ENCODE measurements around the gene RNF186.

GRCh38 chr1:19369758-19370233 lies 57.7 kb downstream of the SLC66A1 start:
- RRBS = no CpG with 5 or more reads among the region's 13 CpGs

- RRBS = no CpG with 5 or more reads among the region's 10 CpGs
Observed at GRCh38 chr1:19398363-19398898, 86.3 kb downstream of the SLC66A1 start.

DNA sequence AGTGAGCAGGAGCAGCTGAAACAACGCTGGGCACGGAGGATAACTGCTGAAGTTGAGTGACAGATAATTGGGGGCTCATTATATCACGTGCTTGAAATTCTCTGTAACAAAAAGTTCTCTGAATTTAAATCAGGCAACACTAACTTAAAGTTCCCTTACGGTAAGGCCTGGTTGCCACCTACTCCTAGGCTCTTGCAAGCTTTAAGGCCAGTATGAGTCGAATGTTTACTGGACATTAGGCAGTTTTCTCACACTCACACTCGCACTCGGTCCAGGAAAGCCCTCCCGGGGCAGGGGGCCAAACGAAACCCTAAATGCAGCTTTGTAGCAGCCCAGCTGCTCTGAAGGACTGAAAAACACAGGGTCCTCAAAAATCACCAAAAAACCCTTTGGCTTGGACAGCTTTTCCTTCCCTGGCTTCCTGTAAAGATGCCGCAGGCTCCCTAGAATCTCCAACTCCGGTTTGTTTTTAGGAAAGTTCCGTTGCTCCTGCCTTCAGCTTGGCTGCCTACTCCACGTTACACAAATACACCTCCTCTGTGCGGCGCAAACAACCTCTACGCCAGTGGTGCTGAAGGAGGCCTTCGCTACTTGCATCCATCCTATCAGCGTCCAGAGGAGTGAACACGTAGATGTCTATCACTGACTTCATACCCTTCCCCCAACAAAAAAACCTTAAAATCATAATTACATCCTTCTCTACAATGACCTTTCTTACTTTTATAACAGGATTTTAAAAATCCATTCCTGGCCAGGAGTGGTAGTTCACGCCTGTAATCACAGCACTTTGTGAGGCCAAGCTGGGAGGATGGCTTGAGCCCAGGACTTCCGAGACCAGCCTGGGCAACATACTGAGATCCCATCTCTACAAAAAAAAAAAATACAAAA lies 42.7 kb downstream of the CAPZB start:
- RRBS = no CpG with 5 or more reads among the region's 21 CpGs

- RRBS = no CpG with 5 or more reads among the region's 14 CpGs
Observed at GRCh38 chr1:19505287-19506157, 20.2 kb upstream of the CAPZB start.

DNA sequence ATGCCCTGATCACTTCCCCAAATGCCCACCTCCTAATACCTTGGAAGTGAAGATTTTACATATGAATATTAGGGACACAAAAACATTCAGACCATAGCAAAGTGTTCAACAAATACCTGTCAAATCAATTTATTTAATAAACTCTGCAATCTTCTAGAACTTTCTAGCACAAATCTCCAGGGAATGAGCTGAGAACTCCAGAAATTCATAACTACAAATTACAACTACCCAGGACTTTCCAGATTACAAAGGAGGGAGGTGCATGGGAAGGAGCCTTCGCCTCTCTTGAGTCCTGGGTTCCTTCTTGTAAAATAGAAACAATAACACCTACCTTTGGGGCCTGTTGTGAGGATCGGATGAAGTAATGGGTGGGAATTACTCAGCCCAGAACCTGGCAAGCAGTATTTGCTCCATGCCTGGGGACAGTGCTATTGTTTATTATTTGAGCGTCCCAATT lies 21.6 kb upstream of the CAPZB start:
- RRBS = no CpG with 5 or more reads among the region's 3 CpGs

DNA sequence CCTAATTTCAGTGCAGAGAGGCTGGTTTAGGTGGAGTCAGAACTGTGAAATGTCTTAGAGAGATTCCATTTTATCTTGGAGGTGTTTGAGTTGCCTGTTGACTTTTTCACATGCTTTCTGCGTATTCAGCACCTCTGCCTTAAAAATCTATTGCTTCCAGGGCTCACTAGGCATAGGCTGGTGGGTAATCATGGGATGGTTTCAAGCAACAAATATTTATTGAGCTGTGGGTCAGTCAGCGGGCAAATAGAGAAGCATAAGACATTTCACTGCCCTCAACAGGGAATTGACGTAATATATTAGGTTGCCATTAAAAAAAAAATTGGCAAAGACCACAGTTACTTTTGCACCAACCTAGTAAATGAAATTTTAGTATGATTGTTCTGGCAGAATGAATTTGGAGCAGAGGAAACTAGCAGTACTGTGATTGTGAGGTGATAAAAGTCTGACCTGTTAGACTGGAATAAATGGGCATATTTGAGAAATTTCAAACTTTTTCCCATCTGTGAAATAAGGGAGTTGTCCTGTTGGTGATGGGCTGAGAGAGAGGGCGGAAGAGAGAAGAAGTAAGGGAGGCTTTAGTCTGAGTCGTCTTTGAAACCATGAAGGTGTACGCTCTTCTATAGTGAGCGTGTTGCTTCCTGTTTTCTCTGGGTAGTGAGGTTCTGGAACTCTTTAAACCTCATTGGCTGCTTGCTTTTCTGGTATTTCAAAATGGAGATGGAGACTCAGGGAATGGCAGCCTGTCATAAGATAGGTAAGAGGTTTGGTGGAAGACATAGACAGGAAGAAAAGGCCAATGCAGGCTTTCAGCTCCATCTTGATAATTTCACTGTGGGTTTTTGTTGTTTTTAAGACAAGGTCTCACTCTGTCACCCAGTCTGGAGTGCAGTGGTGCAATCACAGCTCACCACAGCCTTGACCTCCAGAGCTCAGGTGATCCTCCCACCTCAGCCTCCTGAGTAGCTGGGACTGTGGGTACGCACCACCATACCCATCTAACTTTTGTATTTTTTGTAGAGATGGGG lies 3.3 kb downstream of the MICOS10 start:
- RRBS = no CpG with 5 or more reads among the region's 8 CpGs

DNA sequence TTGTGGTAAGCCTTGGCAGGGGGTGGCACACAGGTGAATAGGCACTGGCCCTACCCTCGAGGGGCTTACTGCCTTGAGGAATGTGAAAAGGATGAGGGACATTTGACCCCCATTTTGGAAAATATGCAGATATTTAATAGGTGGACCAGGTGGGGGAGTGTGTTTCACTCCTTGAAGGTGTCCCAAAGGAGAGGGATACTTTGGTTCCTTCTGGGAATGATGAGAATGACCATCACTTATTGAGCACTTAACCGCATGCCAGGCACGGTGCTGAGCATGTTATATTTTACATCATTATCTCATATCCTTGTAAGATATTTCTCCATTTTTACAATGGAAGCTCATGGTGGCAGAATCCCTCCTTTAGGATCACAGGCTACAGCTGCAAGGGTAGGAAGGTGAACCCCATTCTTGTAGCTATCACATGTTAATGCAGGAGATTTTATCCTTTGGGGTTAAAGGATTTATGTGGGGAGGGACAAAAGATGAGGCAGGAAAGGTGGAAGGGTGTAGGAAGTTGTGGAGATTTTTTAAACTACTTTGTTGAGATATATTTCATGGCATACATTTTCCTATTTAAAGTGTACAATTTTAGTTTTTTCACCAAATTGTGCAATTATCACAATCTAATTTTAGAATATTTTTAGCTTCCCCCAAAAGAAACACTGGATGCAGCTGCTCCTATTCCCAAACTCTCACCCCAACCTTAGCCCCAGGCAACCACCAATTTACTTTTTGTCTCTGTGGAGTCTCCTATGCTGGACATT lies 8.1 kb downstream of the MICOS10 start:
- RRBS = no CpG with 5 or more reads among the region's 3 CpGs

GRCh38 chr1:19687997-19688821 lies 23.5 kb downstream of the HTR6 start:
- RRBS = no CpG with 5 or more reads among the region's 20 CpGs

- RRBS = 94% methylated on average over 8 of the region's 32 CpGs
Observed at GRCh38 chr1:19814527-19815570, at the start of gene RNF186. Gene RNF186, minus strand, starts transcription at chr1:19815283.

GRCh38 chr1:19908183-19909119 lies 15.0 kb downstream of the PLA2G2E start:
- RRBS = no CpG with 5 or more reads among the region's 10 CpGs

- RRBS = no CpG with 5 or more reads among the region's 4 CpGs
Observed at GRCh38 chr1:19967792-19967997, 11.7 kb downstream of the PLA2G2A start.

DNA sequence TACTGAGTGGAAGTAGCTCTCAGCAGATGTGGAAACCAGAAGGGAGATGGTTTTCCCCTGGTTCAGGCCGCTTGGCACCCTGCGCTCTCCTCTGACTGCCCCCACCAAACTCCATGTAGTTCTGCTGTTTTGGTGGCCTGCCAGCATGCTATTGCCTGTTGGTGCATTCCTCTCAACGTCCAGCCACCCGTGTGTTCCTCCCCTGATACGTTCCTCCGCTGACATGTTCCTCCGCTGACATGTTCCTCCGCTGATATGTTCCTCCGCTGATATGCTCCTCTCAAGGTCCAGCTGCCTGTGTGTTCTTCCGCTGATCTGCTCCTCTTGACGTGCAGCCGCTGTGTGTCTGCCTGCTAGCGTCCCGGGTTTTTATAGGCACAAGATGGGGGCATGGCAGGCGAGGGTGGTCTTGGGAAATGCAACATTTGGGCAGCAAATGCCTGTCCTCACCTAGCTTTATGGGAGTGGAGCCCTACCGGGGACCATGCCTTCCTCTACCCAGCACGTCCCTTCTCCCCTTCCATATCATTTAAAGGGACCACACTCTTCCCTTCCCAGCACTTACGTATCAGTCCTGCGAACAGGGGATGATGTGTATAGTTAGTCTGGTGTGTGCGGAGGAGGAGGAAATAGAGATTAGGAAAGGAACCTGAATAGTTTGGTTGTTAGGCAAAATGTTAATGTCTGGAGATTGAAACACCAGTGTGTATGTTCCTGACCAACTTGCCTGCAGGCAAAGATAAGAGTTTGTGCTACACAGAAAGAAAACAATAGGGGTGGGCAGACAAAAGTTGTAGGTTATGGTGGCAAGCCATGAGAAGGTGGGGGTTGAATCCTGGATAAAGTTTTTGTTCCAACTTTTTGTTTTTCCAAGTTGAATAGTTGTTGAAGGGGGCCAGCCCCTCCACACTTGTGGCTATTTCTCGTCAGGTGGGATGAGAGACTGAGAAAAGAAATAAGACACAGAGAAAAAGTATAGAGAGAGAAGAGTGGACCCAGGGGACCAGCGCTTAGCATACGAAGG lies 40.5 kb upstream of the PLA2G5 start:
- RRBS = no CpG with 5 or more reads among the region's 23 CpGs

DNA sequence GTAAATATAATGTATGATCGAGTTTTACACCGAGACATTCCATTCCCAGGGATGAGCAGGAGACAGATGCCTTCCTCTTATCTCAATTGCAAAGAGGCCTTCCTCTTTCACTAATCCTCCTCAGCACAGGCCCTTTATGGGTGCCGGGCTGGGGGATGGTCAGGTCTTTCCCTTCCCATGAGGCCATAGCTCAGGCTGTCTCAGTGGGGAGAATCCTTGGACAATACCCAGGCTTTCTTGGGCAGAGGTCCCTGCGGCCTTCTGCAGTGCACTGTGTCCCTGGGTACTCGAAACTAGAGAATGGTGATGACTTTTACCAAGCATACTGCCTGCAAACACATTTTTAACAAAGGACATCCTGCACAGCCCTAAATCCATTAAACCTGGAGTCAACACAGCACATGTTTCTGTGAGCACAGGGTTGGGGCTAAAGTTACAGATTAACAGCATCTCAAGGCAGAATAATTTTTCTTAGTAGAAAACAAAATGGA lies 39.5 kb upstream of the PLA2G5 start:
- RRBS = no CpG with 5 or more reads among the region's 5 CpGs

DNA sequence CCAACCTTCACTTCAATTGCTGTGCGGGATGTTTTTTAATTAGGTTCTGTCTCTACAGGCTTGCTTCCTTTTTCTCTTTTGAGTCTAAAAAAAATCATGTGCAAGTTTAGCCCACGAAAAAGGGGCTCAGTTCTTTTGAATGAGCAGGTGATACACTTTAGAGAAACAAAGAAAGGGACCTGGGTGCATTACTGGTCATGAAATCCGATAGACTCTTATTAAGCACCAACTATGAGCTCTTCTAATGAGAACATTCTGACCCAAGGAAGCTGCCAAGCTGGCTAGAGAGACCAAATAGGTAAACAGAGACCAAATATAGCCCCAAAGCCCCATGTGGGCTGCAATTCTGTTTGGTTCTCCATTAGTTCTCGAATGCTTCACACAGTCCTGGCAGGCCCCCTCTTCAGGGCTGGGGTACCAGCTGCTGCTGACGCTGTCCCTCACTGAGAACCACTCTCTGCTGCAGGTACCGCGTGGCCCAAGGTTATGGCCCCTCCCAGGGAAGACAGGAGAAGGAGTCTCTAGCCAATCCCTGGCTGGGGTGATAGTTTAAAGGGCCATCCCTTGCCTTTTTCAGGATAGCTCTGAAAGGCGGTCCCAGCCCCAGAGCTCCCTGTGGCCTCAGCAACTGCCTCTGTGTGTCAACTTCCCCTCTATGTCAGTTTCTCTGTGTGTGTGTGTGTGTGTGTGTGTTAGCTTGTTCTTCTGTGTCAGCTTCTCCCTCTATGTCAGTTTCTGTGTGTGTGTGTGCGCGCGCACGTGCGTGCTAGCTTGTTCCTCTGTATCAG lies 7.2 kb upstream of the UBXN10 start:
- RRBS = no CpG with 5 or more reads among the region's 13 CpGs

DNA sequence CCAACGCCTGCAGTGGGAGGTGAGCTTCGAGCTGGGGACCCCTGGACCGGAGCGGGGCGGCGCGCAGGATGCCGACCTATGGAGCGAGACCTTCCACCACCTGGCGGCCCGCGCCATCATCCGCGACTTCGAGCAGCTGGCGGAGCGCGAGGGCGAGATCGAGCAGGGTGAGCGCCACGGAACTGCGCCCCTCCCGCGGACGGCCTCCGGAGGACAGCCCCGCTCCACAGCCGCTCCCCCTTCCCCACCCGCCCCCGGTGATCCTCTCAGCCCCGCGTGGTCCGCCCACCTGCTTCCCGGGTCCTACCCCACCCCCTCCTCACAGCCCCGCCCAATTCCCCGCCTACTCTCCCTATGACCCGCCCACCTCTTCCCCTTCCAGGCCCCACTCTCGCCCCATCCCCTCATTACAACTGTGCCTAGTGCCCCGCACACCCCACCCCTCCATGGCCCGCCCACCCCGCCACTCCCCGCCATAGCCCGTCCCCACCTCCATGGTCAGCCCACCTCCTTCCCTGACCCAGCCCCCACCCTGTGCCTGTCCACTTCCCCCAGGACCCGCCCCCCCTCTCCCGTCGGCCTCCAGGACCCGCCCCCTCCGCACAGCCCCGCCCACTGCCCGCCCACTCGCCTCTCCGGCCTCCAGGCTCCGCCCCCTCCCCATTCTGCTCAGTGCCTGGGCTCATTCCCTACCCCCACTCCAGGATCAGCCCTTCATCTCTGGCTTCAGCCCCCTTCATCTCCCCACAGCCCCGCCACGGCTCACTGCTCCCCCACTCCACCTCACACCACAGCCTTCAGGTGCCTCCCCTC lies 52.8 kb downstream of the VWA5B1 start:
- RRBS = 1% methylated on average over 11 of the region's 56 CpGs

DNA sequence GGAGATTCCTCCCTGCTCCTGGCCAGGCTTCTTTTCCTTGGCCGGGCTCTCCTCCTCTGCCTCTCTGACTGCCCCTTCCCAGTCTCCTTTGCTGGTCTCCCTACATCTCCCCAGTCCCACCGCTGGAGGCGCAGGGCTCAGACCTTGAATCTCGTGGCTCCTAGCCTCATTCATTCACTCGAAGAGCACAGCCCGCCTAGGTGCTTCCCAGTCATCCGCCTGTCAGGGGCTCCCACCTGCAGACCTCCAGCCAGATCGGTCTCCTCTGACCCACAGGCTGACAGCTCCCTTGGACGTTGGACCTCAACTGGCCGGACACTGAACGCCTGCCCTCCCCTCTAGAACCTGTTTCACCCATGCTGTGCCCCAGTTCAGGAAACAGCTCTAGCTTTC lies 76.5 kb downstream of the VWA5B1 start:
- RRBS = no CpG with 5 or more reads among the region's 11 CpGs

DNA sequence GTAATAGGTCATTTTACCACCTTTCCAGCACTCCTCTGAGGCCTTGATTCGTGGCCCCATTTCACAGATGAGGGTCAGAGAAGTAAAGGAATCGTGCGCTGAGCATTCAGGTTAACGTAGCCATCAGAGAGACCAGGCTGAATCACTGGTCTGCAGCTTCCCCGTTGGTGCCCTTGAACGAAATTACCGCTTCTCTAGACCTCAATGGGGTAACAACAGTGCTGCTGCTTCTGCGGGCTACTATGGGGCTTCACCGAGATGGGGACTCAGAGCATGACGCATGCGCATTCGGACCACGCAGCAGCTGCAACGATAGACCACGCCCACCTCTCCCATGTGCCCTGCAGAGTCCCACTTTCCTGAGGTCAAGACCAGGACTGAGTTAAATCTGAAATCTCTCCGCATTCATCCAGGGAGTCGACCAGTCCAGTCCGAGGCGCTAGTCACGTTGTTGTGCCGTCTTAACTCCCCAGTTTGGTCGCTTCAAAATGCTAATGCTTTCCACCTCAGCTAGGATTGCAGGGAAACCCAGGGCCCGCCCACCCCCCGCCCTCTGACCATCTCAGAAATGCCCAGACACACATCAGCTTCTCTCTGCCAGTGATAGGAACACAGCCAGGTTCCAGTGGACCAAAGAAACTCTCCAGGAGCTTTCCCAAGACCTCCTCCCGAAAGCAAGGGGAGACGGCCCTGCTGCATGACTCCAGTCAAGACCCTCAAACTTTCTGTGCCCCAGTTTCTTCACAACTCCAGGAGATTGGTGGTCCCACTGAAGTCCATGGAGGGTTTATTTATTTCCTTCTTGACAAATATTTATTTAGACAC lies 12.8 kb downstream of the CAMK2N1 start:
- RRBS = no CpG with 5 or more reads among the region's 26 CpGs

DNA sequence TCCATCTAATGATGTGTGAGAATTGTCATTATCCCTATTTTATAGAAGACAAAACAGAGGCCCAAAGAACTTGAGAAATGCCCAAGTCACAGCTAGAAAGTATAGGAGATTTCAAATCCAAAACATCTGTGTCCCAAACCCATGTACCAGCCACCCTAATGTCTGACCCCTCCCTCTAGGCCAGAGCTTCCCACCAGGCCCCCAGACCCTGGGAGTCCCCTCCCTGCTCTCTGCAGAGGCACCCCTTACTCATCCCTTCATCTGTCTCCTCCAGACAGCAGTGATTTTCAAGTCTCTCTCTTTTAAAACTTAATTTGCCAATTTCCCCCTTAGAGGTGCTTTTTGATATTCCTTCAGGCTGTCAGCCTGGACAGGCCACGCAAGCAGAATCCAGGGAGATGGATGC lies 6.3 kb downstream of the CAMK2N1 start:
- RRBS = no CpG with 5 or more reads among the region's 1 CpG

- RRBS = no CpG with 5 or more reads among the region's 6 CpGs
Observed at GRCh38 chr1:20639717-20640236, 6.5 kb downstream of the PINK1 start.

DNA sequence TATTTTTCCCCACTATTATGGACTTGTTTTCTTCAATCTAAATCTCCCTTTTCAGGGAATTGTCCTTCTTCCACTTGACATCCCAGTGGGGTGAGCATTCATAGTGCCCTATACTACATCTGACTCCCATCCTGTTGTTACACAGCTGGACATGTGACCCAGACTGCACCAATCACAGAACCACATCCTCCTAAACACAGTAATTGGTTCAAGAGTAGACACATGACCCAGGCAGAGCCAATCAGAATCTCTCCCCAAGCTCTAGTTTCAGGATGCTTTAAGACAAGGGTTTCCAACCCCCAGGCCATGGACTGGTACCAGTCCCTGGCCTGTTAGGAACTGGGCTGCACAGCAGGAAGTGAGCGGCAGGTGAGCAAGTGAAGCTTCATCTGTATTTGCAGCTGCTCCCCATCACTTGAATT lies 5.6 kb upstream of the DDOST start:
- RRBS = no CpG with 5 or more reads among the region's 1 CpG

Measured in skeletal muscle cell (primary cell).